Measurements from ENCODE around the gene CP.

DNA sequence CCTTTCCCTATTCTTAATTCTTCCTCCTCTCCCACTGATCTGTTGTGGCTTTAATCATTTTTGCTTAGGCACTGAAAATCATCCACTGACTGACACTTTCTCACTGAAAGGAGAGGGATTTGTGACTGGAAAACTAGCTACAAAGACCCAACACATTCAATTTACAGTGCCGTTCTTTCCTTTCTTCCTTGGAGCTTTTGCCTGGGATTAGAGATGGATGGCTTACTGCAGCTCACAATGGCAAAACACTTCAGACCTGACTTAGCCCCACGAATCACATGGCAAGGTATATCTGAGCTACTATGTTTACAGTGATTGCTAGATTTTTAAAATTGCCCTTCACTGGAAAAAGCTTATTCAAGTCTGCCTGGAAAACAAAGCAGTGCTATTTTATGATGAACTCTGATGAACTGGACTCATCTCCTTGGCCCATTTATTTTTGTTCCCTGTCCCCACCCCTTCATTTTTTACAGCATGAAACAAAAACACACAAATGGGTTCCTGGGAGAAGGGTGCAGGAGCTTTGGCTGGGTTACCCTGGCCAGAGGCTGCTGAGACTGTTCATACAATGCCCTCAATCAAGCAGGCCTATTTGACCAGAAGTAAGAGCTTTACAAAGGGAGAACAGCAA is 243.1 kb downstream of the CHST2 start:
- RRBS: no CpG with 5 or more reads among the region's 2 CpGs

- RRBS: no CpG with 5 or more reads among the region's 4 CpGs
These were observed 324.4 kb downstream of the CHST2 start for GRCh38 chr3:143443991-143444314.

- RRBS: no CpG with 5 or more reads among the region's 88 CpGs
These were observed 827 bp downstream of the DIPK2A start for GRCh38 chr3:143972285-143973014.

DNA sequence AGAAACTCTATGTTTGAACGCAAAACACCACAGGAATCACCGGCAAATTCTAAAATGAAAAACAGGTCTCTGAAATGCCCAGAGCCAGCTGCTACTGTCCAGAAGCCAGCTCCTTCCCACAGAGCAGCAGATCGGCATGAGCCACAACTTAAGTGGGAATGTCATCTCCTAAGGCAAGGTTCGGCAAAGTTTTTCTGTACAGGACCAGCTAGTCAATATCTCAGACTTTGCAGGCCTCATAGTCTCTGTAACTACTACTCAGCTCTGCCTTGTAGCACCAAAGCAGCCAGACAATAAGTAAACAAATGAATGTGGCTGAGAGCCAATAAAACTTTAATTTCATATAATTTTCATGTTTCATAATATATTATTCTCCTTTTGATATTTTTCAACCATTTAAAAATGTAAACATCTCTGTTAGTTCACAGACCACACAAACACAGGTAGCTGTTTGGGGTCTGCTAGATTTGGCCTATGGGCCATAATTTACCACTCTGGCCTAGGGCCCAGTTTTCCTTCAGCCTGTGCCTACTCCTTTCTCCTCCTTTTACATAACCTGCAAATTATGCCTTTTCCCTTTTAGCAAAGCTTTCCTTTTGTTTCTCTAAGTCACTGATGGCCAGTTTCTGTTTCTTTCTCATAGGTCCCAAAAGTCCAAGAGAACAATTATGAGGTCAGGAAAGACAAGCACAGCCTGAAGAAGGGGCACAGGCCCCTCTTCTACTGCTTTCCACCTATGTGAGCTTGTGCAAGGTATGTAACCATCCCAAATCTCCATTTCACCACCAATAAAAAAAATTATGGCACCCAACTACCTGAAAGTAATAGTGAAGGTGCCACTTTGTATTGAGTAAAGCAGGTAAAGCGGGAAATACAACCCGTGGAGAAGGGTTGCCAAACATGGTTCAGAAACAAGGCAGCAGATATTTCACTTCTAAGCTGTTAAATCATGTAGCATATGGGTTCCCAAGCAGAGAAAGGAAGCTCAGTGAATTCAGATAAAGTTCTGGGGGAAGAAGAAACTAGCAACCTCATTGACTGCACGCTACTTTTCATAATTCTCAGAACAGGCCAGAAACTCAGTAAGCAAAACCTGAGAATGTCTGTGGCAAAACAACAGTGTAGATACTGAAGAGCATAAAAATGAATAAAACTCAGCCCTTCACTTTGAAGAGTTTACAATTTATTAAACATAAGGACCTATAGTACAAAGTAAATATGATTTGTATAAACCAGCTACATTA is 4.4 kb downstream of the PLOD2 start:
- RRBS: no CpG with 5 or more reads among the region's 7 CpGs

DNA sequence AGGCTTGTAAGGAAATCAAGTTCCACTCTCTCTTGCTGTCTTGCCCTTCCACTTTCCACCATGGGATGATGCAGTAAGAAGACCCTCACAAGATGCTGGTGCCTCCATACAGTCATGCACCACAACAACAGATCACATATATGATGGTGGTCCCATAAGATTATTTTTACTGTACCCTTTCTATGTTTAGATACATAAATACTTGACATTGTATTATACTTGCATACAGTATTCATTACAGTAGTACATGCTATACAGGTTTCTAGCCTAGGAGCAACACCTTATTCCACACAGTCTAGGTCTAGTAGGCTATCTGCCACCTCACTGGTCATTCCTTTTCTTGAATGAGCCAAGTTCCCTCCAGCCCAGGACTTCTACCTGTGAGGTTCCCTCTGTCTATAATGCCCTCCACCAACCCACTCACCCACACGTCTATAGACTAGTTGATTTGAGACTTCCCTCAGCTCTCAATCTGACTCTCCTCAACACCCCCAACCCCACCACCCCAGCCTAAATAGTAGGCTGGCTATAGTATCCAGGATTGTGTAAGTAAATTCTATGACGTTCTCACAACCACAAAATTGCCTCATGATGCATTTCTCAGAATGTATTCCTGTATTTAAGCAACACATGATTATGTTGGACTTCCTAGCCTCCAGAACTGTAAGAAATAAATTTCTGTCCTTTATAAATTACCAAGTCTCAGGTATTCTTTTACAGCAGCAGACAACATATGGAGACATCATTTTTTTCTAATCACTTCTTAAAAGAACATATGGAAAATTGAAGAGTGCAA is 2.3 kb downstream of the PLSCR1 start:
- RRBS: no CpG with 5 or more reads among the region's 2 CpGs

GRCh38 chr3:147423213-147423538 is 14.0 kb downstream of the ZIC1 start:
- RRBS: 42% methylated on average over 4 of the region's 20 CpGs

DNA sequence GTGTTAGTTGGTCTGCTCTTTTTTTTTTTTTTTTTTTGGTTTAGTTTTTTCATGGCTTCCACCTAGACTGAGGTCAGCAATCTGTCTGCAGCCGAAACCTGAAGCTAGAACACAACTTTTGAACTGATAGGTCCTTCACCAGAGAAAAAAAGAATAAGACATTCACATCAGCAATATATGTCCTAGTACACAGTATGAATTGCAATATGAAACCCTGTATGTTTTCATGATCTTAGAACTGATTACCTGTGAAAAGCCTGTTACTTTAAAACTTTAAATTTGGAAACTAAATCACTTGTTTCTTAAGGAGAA is 323.7 kb downstream of the ZIC1 start:
- RRBS: no CpG with 5 or more reads among the region's 1 CpG

- RRBS: no CpG with 5 or more reads among the region's 2 CpGs
These were observed 37.8 kb downstream of the AGTR1 start for GRCh38 chr3:148735560-148735899.

DNA sequence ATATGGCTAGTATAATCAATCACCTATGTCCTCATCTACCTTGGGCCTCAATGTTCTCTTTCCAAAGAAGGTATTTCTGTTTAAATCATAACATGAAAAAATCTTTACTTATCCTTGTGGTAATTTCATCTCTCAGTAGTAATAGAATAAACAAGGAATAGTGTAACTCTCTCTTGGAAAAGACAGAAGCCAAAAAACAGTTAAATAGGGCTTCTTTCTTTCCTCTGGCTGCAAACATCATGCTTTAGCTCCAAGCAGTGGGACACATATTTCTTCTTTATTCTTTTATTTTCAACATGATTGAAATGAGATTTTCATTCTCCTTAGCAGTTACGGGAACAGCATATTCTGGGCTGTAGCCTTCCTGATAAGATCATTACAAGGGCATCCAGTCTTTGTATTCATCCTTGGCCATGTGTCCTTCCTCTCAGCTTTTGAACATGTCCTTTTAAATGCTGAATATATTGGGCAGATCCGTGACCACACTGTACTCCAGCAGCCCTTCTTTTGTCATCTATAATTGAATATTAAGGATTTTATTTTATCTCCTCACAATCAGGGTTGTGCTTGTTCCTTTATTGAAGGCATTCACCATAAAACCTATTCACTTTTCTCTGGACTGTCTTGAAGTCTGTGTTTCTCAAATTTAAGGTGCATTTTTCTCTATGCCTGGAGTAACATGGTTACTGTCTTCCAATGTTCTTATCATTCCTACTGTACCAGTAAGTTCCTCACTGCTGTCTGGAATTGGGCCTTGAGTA is 3.2 kb downstream of the CPB1 start:
- RRBS: no CpG with 5 or more reads among the region's 2 CpGs

GRCh38 chr3:149145612-149146601 is 16.5 kb downstream of the HPS3 start:
- RRBS: no CpG with 5 or more reads among the region's 2 CpGs

- RRBS: no CpG with 5 or more reads among the region's 7 CpGs
These were observed 22.1 kb downstream of the CP start for GRCh38 chr3:149199346-149200098.

DNA sequence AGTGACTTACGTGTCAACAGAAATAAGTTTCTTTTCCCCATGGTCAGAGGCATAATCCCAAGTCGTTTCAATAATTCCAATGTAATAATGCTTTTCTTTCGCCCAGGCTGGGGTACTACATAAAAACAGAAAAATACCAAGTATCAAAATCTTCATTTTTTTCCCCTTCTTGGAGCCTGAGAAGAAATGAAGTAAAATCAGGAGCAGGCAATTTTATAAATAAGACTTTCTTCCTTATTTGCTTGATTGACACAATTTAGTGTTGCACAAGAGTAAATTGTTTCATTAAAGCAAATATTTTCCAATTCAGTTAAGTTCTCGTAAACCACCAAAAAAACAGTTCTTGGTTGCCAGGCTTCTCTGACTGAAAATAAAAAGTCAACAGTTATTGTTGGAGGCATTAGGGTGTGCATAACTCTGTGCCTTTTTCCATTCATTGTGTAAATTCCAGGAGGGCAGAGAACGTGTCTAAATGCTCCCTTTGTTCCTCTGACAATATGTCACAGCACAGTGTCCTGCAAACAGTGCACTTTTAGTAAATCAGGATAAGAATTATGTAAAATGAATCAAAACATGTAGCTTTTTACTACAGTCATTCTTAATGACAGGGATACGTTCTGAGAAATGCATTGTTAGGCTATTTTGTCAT is at the start of gene CP:
CP (minus strand) TSS at position 193 of the 649 bp plus-strand sequence.
- RRBS: no CpG with 5 or more reads among the region's 6 CpGs

- RRBS: no CpG with 5 or more reads among the region's 10 CpGs
These were observed 10.6 kb upstream of the TM4SF1 start for GRCh38 chr3:149387958-149388591.

- RRBS: no CpG with 5 or more reads among the region's 6 CpGs
These were observed 57.0 kb downstream of the TM4SF4 start for GRCh38 chr3:149531417-149532048.

GRCh38 chr3:149553246-149554057 is 79.0 kb downstream of the TM4SF4 start:
- RRBS: no CpG with 5 or more reads among the region's 16 CpGs

DNA sequence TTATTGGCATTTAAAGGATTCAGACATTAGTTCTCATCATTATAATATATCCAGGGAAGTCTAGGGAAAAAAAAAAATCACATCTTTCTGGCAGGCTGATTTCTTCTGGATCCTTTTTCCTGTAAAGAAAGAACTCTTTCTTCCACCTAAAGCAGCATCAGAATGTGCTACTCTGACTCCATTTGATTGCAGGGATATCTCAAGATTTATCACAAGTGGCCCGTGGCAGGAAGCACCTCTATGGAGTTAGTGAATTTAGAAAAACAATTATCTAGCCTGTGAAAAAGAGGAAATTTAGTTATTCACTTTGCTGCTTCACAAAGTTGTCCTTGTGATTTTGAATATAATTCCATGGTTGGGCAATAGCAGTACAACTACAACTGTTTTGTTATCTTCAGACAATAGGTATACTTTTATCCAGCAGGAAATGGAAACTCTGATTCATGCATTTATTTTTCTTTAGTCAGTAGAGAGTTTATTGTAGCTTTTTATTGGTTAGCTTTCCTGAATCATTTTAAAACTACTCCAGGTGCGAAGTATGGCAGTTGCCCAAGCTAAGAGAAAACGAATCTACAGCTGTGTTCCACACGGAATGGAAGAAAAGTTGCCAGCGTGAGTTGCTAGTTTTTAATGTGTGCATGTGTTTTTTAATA is 80.2 kb downstream of the TM4SF4 start:
- RRBS: no CpG with 5 or more reads among the region's 5 CpGs

- RRBS: no CpG with 5 or more reads among the region's 11 CpGs
These were observed 81.8 kb downstream of the WWTR1 start for GRCh38 chr3:149575571-149576807.

- RRBS: no CpG with 5 or more reads among the region's 7 CpGs
These were observed 42.3 kb downstream of the WWTR1 start for GRCh38 chr3:149615467-149615916.

DNA sequence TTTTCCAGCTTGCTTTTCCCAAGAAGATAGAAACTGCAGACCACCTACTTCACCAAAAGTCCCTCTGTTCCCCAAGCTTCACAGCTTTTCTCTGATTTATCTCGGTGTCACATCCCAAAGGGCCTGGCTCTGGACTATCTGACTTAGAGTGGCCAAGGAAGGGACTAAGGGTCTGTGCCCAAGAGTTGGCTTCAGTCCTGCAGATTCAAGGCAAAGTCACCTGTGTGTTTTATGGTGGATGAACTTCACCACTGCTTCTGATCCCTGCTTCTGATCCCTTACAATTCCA is 1.5 kb downstream of the WWTR1 start:
- RRBS: no CpG with 5 or more reads among the region's 1 CpG

Measured in HTR-8/SVneo (cell line).